Lower leg skin (tissue), 2 donors: ENCODE results near the genes AGO3 and TEKT2.

DNA sequence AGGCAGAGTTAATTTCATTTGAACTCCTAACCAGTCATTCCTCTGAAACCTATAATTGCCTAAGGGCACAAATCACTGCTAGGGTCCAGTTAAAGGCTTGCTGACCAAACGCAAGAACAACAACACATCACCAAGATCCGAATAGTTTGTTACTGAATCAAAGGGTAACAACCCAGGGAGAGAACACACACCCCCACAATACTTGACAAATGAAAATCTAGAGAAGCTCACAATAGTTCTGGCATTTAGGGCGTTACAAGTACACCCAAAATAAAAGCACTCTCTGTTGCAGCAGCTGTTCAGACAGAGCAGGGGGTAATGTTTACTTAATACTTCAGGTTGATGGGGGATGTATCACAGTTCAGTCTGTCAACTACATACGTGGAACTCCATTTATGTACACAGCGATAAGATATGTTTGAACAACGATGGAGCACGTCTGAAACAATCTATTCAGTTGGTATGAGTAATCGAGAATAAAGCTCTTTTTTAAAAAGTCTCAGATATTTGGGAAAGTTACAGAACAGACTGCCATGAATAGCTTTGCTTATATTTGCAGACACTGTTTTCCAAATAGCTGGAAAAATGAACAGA, 1.2 kb downstream of the KIAA0319L start:
- PRO-cap, result no peak
- RAMPAGE, long total RNA, 2 experiments, result no peak in any of the 2 experiments

- PRO-cap, result no peak
- RAMPAGE, long total RNA, 2 experiments, result no peak in any of the 2 experiments
Measured at GRCh38 chr1:35560756-35561335, 3.2 kb downstream of the NCDN start.

DNA sequence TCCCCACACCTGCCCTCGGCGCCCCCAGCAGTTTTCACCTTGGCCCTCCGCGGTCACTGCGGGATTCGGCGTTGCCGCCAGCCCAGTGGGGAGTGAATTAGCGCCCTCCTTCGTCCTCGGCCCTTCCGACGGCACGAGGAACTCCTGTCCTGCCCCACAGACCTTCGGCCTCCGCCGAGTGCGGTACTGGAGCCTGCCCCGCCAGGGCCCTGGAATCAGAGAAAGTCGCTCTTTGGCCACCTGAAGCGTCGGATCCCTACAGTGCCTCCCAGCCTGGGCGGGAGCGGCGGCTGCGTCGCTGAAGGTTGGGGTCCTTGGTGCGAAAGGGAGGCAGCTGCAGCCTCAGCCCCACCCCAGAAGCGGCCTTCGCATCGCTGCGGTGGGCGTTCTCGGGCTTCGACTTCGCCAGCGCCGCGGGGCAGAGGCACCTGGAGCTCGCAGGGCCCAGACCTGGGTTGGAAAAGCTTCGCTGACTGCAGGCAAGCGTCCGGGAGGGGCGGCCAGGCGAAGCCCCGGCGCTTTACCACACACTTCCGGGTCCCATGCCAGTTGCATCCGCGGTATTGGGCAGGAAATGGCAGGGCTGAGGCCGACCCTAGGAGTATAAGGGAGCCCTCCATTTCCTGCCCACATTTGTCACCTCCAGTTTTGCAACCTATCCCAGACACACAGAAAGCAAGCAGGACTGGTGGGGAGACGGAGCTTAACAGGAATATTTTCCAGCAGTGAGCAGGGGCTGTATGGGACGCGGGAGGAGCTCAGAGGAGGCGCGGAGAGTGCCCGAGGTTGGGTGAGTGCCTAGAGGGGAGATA, 4.4 kb downstream of the TFAP2E start:
- PRO-cap, result no peak
- RAMPAGE, long total RNA, 2 experiments, result no peak in any of the 2 experiments

- PRO-cap, result no peak
- RAMPAGE, long total RNA, 2 experiments, result no peak in any of the 2 experiments
Measured at GRCh38 chr1:35595214-35595715, 22.2 kb downstream of the TFAP2E start.

- PRO-cap, result unidirectional peak, plus-strand start at chr1:35718035; unidirectional peak, plus-strand start at chr1:35718088
- RAMPAGE, long total RNA, 2 experiments, result no peak in any of the 2 experiments
Measured at GRCh38 chr1:35717551-35718232, 992 bp downstream of the C1orf216 start.

GRCh38 chr1:35751326-35751572, 18.5 kb downstream of the CLSPN start:
- PRO-cap, result no peak
- RAMPAGE, long total RNA, 2 experiments, result no peak in any of the 2 experiments

DNA sequence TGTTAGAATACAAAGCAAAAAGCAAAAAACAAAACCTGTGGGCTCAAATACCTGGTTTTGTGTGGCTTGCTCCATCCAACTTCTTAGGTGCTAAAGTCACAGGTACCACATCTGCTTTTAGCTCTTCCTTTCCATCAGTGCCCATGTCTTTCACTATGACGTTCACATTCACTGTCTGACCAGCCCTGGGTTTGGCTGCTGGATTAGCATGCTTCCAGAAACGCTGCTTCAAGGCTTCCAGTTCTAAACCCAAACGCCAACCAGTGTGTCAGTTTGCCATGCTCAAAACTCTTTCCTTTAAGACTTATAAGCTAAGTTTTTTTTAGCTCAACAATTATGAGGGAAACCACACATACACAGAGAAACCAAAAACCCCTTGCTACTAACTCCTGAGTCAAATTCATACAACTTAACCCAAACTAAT, 16.1 kb downstream of the CLSPN start:
- PRO-cap, result no peak
- RAMPAGE, long total RNA, 2 experiments, result no peak in any of the 2 experiments

GRCh38 chr1:35825596-35826198, 17.9 kb downstream of the AGO4 start:
- PRO-cap, result no peak
- RAMPAGE, long total RNA, 2 experiments, result no peak in any of the 2 experiments

DNA sequence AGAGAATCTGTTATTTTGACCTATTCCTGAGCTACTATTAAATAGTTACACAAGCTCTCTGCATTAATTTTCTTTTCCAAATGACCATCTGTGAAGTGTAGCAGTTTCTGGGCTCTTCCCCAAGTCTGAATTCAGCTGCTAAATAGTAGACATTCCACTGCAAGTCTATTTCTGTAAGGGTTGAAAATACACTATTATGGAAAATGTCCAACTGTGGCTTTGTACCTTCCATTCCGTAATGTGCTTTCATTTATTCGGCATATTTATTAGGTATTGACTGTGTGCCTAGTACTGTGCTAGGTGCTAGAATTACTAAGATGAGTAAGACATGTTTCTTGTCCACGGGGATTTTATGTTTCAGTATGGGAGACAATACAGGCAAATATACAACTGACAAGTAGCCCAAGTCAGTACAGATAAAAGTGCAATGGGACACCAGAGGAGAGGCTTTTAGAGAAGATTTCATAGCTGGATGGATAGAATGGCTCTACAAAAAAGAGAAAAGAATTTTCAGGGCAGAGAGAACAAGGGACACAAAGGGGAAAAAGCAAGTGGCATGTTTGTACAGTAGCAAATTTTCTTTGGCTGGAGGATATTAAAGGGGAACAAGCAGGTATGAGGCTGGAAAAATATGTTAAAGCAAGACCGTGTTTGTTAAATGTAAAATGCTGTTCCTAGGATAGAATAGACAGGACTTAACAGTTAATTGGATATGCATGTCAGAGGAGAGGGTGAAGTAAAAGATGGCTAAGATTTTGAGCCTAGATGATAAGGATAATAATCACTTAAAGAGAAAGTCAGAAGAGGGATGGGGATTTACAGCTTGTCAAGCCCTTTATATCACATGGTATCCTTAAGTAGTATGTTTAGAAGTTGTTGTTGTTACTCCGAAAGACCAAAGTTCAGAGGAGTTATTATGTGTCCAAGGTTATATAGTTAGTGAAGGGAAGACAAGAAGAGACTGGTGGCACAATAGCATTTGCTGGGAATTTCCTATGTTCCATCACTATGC, 31.2 kb upstream of the AGO1 start:
- PRO-cap, result no peak
- RAMPAGE, long total RNA, 2 experiments, result start-site peak on the plus strand in 1 of 2 experiments, centred at position 160 of the sequence, 13 reads per replicate

DNA sequence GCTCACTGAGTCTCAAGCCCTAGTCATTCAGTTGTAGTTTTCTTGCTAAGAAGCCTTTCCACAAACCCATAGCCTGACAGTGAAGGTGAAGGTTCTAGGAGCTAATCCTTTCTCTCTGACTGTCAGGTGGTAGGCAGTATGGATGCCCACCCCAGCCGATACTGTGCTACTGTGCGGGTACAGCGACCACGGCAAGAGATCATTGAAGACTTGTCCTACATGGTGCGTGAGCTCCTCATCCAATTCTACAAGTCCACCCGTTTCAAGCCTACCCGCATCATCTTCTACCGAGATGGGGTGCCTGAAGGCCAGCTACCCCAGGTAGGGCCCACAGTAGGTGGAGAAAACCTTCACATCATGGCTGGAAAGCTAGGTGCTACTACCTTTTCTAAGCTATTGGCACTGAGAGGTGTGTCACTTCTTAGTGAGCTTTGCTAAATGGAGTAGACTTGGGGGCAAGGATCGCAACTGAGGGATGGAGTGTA, 15.6 kb upstream of the AGO3 start:
- PRO-cap, result no peak
- RAMPAGE, long total RNA, 2 experiments, result no peak in any of the 2 experiments

DNA sequence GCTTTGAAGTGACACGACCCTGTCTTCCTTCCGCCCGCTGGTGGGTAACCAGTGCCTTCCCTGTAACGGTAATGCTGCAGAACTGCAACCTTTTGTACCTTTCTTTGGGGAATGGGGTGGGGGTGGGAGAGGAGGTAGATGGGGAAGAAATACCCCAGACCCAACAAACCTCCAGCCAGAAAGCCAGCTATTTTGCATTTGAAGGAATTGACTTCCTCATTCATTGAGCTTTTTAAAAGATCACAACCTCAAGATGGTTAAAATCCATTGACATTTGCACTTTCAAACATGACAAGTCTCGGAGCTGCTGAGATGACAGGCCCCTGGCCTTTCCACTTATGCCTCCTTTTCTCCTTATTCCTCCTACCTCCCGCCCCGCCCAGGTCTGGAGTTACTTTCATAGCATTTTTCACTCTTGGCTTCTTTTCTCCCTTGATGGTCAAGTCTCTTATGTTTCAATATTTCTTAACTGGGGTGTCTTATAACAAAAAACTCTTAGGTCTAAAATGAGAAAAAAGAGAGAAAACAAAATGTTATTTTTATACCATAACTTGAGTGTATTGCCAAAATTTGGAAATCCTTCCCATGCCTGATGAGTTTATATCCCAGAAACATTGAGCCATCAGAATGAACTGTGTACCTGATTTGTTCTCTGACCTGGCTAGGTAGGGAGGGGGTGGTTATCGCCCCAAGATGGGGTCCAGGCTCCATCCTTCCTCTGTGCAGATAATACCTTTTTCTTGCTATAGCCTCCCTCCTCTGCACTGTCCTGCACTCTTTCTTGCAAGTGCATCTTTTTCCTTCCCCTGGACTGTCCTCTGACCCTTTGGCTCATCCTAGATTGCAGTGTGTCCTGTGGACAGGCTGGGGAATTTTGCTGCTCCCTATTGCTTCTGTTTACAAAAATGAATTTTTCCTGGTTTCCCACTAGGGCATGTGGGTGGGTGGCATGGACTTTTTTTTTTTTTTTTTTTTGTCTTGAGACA, 10.3 kb upstream of the AGO3 start:
- PRO-cap, result no peak
- RAMPAGE, long total RNA, 2 experiments, result no peak in any of the 2 experiments

GRCh38 chr1:35926582-35927388, 4.1 kb upstream of the AGO3 start:
- PRO-cap, result no peak
- RAMPAGE, long total RNA, 2 experiments, result no peak in any of the 2 experiments

GRCh38 chr1:35930512-35931499, at the start of gene AGO3:
Gene AGO3 (plus strand): TSS chr1:35931105.
- PRO-cap, result bidirectional peak, plus-strand start at chr1:35931105, minus-strand start at chr1:35931047; bidirectional peak, plus-strand start at chr1:35931267, minus-strand start at chr1:35931325
- RAMPAGE, long total RNA, 2 experiments, result start-site peak on the plus strand in 1 of 2 experiments, at chr1:35931079-35931143 at its widest, 79 reads per replicate

- PRO-cap, result unidirectional peak, plus-strand start at chr1:36084107
- RAMPAGE, long total RNA, 2 experiments, result no peak in any of the 2 experiments
Measured at GRCh38 chr1:36083742-36084712, at the start of gene TEKT2. Gene TEKT2 (plus strand): TSS chr1:36084094.

GRCh38 chr1:36134899-36135677, 10.1 kb upstream of the COL8A2 start:
- PRO-cap, result no peak
- RAMPAGE, long total RNA, 2 experiments, result no peak in any of the 2 experiments

- PRO-cap, result no peak
- RAMPAGE, long total RNA, 2 experiments, result no peak in any of the 2 experiments
Measured at GRCh38 chr1:36158096-36158579, 2.2 kb downstream of the MAP7D1 start.

DNA sequence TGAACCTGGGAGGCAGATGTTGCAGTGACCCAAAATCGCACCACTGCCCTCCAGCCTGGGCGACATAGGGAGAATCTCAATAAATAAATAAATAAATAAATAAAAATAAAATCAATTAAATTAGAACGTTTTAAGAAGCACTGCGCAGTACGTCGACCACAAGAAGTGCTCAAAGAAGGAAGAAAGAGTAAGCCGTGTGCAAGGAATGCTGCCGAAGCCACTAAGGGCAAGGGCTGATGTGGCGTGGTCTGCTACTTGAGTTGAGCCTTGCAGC, 1.3 kb upstream of the THRAP3 start:
- PRO-cap, result no peak
- RAMPAGE, long total RNA, 2 experiments, result no peak in any of the 2 experiments

- PRO-cap, result no peak
- RAMPAGE, long total RNA, 2 experiments, result no peak in any of the 2 experiments
Measured at GRCh38 chr1:36322122-36322503, 1.3 kb downstream of the EVA1B start.

- PRO-cap, result no peak
- RAMPAGE, long total RNA, 2 experiments, result no peak in any of the 2 experiments
Measured at GRCh38 chr1:36352814-36353485, 29.5 kb upstream of the EVA1B start.

GRCh38 chr1:36472908-36473253, 8.7 kb upstream of the MRPS15 start:
- PRO-cap, result no peak
- RAMPAGE, long total RNA, 2 experiments, result no peak in any of the 2 experiments